T47D (cell line): ENCODE results near the gene PPP1R10.

GRCh38 chr6:30543670-30544337 is 12.5 kb downstream of the GNL1 start:
- RRBS, result no CpG with 5 or more reads among the region's 3 CpGs

GRCh38 chr6:30617080-30617363 is at the start of gene PPP1R10:
Gene PPP1R10, minus strand, starts transcription at chr6:30617243.
- RRBS, result no CpG with 5 or more reads among the region's 24 CpGs

DNA sequence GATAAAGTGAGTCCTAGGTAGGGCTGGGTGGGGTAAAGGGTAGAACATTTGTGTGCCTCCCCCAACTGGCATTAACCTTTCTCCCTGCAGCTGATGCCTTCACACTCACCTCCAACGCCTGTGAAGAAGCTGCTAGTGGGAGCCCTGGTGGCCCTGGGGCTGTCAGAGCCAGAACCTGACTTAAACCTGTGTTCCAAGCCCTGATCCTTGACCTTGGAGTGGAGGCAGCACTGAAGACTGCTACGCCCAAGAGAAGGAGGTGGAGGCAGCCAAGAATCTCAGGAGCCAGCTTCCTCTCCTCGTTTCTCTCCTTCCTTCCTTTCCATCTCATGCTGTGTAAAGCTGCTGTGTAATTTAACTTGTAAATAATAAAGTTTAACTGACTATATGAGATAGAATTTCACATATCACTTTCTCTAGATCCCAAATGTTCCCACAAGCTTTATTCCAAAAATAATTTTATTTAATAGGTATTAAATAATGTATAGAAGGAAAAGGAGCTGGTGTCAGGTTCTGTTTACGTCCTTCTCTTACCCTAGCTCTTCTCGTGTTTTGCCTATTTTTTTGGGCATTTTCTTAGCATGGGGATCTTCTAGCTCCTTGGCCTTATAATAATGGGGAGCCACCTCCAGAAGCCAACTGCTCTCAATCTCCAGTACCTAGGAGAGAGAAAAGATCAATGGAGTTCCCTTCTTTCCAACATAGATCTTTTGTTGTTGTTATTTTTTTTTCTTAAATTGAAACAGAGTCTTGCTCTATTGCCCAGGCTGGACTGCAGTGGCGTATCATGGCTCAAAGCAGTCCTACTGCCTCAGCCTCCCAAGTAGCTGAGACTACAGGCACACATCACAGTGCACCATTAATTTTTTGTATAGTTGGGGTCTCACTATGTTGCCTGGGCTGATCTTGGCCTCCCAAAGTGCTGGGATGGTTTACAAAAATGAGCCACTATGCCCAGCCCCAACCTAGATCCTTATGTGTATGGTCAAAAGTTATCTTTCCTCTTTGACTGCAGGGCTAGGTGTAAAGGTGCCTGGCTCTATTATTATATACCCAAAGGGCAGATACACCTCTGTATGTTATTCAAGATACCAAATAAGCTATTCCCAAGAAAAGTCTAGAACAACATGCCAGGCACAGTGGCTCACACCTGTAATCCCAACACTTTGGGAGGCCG is 6.2 kb downstream of the C6orf136 start:
- RRBS, result no CpG with 5 or more reads among the region's 7 CpGs

DNA sequence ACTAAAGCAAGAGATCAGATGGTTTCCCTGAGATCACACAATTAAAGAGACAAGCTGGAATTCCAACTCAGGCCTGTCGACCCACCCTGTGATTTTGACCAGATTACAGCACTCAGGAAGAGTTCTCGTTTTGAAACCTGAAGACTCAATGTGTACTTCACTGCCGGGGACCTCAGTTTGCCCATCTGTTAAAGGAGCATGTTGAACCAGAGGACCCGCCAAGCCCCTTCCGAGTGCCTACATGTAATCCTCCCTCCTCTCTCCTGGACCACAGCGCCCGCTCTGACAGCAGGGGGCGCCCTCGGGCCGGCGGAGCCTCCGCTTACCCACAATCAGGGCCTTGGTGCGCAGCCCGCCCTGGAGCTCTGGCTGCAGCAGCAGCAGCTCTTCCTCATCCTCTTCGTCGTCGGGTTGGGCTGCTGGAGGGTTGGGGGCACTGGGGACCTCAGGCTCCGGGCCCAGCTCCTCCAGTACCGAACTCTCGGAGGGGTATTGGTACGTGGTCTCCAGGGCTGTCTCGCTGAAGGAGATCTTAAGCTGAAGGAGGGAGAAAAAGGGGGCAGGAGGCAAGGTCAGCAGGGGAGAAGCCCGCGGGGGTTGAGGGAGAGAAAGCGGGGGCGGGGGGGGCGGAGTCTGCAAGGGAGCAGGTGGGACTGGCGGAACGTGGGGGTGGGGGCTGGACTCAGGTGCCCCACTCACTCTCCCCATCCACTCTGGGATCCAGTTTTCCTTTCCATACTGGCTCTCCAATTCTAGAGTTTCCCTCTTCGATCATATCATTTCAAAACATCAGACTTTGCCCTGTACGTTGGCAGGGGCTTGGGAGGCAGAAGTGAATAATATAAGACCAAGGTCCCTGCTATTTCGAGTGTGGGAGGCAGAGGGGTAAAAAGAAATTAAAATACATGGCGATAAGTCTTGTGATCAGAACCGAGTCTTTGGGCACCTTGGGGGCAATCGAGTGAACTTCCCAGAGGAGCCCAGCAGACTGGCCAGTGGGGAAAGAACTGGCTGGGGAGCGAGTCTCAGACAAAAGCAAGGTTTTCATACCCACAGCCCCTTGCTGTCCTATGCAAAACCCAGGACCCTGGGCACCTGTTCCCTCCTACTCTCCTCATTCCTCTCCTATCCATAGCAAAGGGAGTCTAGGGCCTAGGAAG is 6.4 kb upstream of the DHX16 start:
- RRBS, result no CpG with 5 or more reads among the region's 36 CpGs

DNA sequence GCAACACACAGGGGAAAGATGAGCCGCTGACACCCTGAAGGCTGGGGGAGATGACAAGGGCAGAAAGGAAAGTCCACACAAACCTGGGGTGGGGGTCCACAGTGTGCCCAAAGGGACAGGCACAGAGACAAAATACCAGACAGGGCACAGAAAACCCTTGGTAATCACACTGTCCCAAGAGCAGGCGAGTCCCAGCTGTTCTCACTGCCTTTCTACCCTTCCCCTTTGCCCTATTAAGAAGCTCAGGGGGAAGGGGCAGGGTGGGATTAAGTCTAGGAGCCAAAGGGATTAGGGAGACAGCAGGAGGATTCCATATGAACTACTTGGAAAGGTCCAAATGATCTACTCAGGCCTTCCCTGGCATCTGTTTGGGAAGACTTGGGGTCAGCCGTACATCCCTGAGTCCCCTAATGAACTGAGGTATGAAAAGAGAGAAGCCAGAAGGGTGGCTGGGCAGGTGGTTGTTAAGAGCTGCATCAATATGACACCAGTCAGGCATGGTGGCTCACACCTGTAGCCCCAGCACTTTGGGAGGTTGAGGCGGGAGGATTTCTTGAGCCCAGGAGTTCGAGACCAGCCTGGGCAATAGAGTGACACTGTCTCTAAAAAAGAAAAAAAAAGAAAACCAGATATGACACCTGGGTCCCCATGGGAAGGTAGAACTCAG is 6.3 kb downstream of the PPP1R18 start:
- RRBS, result no CpG with 5 or more reads among the region's 5 CpGs

- RRBS, result no CpG with 5 or more reads among the region's 10 CpGs
Observed at GRCh38 chr6:30704298-30705193, 12.5 kb downstream of the MDC1 start.

DNA sequence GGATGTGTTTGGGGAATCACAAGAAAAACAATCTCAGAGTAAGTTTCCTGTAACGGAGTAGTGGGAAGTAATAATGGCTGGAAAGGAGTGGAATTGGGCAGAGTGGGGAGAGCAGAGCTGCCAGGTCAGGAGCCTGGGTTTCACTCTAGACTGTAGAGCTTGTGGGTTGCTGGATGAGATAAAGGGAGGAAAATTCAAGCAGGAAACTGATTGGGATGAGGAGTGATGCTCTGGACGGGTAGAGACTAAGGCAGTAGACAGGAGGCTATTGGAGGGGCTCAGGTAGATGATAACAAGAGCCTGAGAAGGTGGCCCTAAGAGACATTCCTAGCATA is 3.1 kb upstream of the IER3 start:
- RRBS, result no CpG with 5 or more reads among the region's 2 CpGs

DNA sequence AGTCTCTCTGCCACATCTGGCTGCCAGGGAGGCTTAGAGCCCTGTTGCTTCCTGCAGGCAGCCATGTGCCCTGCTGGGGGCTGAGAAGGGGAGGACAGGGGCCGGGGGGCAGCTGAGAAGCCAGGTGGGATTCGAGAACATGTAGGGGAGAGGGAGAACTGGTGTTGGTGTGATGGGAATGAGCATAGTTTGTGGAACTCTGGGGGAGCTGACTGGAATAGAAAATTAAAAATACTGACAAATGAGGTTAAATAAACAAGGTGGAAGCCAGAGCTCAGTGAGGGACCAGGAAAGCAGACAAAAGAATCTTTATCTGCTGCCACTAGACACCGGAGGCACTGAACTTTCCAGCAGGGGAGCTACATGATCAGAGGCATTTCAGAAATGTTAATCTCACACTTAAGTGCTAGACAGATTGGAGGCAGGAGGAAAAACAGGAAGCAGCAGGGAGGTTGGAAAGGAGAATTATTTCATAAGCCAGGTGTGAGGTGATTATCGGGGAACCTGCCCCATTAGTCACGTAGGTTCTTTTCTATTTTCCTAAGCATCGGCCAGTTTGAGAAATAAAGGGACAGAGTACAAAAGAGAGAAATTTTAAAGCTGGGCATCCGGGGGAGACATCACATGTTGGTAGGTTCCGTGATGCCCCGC is 19.8 kb upstream of the IER3 start:
- RRBS, result no CpG with 5 or more reads among the region's 9 CpGs

GRCh38 chr6:30839687-30840100 is 44.6 kb upstream of the DDR1 start:
- RRBS, result no CpG with 5 or more reads among the region's 2 CpGs

DNA sequence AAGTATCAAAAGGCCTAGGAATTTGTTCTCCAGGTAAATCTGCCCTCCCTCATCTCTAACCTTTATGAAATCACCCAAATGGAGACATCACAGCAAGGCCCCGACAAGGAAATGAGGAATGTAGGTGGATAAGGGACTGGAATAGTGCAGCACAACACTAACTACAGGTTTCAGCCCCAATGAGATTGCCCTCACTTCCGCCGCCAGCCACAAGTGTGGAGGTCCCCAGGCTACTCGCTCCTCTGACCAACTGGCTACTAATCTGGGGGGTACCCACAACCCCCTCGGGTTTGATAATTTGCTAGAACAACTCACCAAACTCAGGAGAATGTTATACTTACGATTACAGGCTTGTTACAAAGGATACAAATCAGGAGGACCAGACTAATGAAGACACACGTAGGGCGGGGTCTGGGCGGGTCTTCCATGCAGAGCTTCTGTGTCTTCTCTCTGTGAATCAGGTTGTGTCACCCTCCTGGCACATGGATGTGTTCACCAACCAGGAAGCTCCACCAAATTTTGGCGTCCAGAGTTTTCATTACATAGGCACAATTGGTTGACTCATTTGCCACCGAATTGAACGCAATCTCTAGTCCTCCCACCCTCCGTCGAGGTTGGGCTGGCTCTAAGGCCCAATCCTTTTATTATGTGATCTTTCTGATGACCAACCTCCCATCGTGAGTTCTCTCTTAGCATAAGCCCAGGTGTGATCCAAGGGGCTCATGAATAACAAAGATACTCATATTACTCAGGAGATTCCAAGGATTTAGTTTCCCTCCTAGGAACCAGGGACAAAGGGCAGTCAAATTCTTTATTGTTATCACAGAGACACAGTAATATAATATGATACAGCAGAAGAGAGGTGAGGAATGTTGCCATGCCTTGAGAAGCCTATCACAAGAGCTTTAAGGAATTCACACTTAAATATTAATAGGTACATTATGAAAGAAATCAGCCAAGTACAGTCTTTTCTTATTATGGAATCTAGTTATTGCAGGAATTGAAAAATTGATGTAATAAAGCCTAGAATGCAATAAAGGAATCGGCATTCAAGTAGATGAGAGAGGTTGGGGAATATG is 36.4 kb upstream of the DDR1 start:
- RRBS, result no CpG with 5 or more reads among the region's 16 CpGs

- RRBS, result 42% methylated on average over 2 of the region's 10 CpGs
Observed at GRCh38 chr6:30952960-30953418, 12.2 kb downstream of the MUCL3 start.

GRCh38 chr6:30955295-30956272 is 14.8 kb downstream of the MUCL3 start:
- RRBS, result 56% methylated on average over 12 of the region's 51 CpGs

DNA sequence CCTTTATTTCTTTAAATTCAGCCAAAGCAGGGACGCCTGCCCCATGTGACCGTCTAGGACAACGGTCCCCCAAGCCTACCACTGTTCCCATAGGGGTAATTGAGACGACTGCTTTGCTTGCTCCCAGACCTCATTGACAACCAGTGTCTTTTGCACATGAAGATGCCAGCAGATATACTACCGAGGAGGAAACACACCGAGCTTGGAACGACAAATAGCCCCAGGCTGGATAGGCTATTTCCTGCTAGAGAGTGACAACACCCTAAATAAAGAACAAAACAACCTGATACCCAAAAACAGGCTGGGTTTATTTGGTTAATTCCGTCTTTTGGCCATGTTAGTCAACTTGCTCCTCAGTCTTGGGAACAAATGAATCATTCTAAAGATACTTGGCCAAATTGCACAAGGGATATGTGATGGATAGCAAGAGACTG is 11.6 kb upstream of the MUC22 start:
- RRBS, result no CpG with 5 or more reads among the region's 8 CpGs

DNA sequence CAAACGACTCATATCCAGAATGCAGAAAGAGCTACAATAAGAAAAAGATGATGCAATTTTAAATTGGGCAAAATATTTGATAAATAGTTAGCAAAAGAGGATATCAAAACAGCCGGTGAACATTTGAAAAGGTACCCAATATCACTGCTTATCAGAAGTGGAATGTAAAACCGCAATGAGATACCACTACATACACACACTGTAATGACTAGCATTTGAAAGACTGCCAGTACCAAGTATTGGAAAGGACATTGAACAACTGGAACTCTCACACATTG is 25.7 kb downstream of the MUC22 start:
- RRBS, result no CpG with 5 or more reads among the region's 3 CpGs

- RRBS, result no CpG with 5 or more reads among the region's 4 CpGs
Observed at GRCh38 chr6:31053224-31053587, 42.9 kb downstream of the MUC22 start.

DNA sequence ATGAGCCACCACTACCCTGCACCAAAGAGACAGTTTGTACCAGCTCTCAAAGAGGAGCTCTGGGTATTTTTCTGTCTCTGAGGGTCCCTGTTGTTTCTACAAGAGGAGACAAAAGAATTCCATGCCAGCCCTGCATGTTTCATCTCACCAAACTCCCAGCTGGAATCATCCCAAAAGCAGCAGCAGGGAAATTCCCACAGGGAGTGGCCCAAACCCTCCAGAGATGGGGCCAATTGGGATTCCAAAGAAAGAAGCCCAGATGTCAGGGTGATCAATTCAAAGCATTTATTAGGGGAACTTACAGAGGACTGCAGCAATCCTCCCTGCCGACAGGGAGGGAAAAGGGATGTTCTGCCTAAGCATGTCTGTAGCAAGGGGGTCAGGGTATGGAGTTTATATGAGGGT is 47.2 kb downstream of the MUC22 start:
- RRBS, result no CpG with 5 or more reads among the region's 1 CpG

- RRBS, result no CpG with 5 or more reads among the region's 15 CpGs
Observed at GRCh38 chr6:31117383-31118241, 2.6 kb downstream of the CDSN start.

- RRBS, result no CpG with 5 or more reads among the region's 11 CpGs
Observed at GRCh38 chr6:31138120-31138534, 739 bp downstream of the PSORS1C2 start.

GRCh38 chr6:31142995-31143705 is 4.3 kb upstream of the PSORS1C2 start:
- RRBS, result no CpG with 5 or more reads among the region's 13 CpGs

- RRBS, result no CpG with 5 or more reads among the region's 5 CpGs
Observed at GRCh38 chr6:31175778-31176329, 5.4 kb upstream of the POU5F1 start.